Breast (tissue), 4 donors: ENCODE measurements around a stretch of chr3.

DNA sequence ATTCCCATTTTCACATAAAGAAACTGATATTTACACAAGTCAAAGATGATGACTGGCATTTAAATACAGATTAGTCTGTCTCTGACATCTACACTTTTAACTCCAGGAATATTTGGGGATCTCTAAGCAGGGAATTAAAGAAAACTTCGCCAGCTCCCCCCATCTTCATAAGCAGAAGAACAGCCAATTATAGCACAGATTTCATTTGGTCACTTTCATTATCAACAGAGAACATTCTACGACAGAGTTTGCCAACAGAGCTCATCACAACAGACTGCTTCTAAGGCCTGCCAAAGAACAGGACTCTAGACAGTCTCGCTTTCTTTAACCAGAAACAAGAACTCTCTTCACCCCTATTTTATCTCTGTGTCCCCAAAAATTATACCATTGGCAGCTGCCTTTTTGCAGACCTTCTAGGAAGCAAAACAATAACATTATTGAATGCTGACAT is 552.9 kb downstream of the MAGI1 start:
- PRO-cap, 3 experiments = no peak in any of the 3 experiments
- RRBS = no CpG with 5 or more reads among the region's 3 CpGs

DNA sequence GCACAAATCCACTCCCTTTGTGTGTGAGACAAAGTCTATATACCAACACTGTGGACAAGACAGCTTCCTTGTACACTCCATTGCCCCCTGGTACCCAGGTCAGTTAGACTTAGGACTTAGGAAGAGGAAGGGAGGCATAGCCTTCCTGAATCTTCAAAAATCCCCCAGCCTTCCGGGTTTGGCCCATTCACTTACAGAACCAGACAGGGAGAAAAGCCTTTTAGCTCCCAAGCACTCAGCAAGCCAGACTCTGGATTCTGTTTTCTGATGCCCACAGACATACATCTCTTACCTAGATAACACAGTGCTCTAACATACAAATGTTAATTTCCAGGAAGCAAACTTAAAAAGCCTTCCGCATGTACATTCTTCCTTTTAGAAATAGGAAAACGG is 442.2 kb downstream of the MAGI1 start:
- PRO-cap, 3 experiments = no peak in any of the 3 experiments
- RRBS = no CpG with 5 or more reads among the region's 3 CpGs

DNA sequence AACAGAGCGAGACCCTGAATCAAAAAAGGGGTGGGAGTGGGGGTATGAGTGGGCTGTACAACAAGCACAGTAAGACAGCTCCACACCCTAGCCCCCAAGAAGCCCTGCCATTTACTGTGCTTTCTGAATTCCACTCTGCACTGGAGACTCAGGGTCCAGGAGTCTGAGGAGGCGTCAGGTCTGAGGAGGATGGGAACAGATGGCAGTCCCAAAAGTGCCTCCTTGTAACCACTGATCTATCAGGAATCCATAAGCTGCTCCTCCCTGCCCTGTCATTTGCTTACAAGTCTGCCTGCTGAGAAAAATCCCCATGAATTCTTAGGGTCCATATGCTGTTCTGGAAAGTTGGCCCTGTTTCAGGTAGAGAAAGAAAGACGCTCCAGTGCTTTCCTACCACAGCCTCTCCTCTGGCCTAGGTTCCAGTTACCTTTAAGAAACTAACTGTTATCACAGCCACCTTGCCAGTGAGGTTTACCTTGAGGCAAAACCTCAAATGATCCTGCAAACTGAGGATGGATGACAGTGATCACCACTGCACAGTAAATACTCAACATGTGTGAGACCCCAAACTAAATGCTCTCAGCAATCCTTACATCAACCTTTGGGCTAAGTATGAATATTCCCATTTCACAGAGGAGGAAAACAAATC is 170.9 kb downstream of the MAGI1 start:
- PRO-cap, 3 experiments = no peak in any of the 3 experiments
- RRBS = no CpG with 5 or more reads among the region's 3 CpGs

DNA sequence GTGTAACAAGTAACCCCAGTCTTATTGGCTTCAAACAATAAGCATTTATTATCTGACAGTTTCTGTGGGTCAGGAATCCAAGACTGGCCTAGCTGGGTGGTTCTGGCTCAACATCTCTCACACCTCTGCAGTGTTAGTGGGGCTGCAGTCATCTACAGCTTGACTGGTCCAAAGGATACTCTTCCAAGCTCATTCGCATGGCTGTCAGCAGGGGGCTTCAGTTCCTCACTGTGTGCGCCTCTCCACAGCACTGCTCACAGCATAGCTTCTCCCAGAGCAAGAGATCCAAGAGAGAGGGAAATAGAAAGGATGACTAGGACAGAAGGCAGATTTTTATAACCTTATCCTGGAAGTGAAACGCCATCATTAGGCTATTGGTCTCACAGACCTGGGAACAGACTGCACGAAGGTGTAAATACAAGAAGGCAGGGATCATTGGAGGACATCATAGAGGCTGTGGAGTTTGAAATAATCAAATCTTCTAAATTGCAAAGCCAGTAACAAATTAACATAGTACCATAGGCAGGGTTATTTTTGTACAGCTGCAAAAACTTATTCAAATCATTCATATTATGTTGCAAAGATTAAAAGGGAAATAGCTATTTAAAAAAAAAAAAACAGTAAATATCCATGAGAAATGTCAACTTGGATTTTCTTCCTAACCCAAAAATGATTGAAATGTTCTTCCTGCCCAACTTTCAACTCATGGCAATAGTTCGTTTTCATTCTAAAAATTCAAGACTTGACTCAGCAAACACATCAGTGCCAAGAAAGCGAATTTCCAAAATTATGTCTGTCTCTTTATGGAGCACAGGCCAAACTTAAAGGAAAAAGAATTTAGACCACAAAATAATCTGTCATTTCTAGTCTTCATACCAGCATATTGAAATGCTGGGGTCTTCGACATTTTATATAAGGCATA is 64.0 kb downstream of the MAGI1 start:
- PRO-cap, 3 experiments = no peak in any of the 3 experiments
- RRBS = no CpG with 5 or more reads among the region's 7 CpGs

GRCh38 chr3:65987418-65988136 is 51.1 kb downstream of the MAGI1 start:
- PRO-cap, 3 experiments = no peak in any of the 3 experiments
- RRBS = no CpG with 5 or more reads among the region's 5 CpGs

- PRO-cap, 3 experiments = no peak in any of the 3 experiments
- RRBS = no CpG with 5 or more reads among the region's 9 CpGs
Measured at GRCh38 chr3:66181742-66182324, 39.0 kb upstream of the SLC25A26 start.

DNA sequence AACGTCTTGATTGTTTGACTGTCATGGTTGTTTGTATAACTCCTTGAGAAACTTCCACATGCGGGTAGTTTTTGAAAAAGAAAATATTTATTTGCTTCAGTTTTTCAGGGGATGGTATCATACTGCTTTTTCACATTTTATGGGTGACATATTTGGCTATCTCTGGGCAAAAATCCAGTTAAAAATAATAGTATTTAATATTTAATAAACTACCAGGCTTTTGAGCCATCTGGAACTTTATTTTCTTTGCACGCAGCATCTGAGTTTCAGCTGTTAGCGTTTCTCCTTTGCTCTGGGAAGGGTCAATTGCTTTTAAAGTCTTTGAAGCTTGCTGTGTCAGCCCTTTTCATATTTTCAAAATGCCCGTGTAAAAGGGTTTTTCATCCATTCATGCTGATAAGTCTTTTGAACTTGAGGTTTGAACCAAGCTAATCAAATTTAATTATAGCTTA is 79.0 kb downstream of the SLC25A26 start:
- PRO-cap, 3 experiments = no peak in any of the 3 experiments
- RRBS = no CpG with 5 or more reads among the region's 5 CpGs

GRCh38 chr3:66822247-66822705 is 175.8 kb upstream of the KBTBD8 start:
- PRO-cap, 3 experiments = no peak in any of the 3 experiments
- RRBS = no CpG with 5 or more reads among the region's 4 CpGs

GRCh38 chr3:66999948-67000590 is 2.0 kb downstream of the KBTBD8 start:
- PRO-cap, 3 experiments = no peak in any of the 3 experiments
- RRBS = no CpG with 5 or more reads among the region's 2 CpGs

- PRO-cap, 3 experiments = no peak in any of the 3 experiments
- RRBS = no CpG with 5 or more reads among the region's 3 CpGs
Measured at GRCh38 chr3:67536324-67536897, 118.0 kb downstream of the SUCLG2 start.

DNA sequence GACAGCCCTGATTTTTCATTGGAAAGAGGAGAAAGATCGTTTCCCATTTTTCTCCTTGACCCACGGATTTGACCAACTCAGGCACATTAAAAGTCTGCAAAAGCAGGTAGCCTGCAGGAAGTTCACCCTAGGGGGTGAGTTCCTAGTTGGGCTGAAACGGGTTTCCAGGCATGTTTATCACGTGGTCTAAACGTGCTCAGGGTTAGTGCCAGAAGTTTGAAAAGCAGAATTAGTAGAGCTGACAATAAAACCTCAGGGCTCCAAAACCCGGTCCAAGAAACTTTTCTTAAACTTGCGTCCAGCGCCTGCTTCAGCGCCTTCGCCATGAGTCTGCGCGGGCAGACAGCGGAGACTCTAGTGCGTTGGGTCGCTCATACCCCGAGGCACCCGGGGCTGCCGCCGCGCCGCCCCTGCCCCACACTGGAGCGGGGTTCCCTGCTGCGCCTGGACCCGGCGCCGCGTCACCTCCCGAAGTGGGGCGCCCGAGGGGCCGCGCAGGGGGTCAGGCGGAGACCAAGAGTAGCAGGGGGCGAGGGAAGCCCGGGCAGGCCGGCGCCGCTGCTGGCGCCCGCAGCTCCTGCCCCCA is 409 bp downstream of the SUCLG2 start:
- PRO-cap, 3 experiments = peak in 1 of 3 experiments; most common plus-strand start position 420 of the sequence (in 1); most common minus-strand start position 356 of the sequence (in 1)
- RRBS = 1% methylated on average over 25 of the region's 40 CpGs

DNA sequence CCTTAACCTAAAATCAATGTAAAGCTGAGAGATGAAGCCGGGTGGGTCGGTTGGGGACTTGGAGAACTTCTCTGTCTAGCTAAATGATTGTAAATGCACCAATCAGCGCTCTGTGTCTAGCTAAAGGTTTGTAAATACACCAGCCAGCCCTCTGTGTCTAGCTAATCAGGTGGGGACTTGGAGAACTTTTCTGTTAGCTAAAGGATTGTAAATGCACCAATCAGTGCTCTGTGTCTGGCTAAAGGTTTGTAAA is 687 bp upstream of the SUCLG2 start:
- PRO-cap, 3 experiments = no peak in any of the 3 experiments
- RRBS = no CpG with 5 or more reads among the region's 3 CpGs

DNA sequence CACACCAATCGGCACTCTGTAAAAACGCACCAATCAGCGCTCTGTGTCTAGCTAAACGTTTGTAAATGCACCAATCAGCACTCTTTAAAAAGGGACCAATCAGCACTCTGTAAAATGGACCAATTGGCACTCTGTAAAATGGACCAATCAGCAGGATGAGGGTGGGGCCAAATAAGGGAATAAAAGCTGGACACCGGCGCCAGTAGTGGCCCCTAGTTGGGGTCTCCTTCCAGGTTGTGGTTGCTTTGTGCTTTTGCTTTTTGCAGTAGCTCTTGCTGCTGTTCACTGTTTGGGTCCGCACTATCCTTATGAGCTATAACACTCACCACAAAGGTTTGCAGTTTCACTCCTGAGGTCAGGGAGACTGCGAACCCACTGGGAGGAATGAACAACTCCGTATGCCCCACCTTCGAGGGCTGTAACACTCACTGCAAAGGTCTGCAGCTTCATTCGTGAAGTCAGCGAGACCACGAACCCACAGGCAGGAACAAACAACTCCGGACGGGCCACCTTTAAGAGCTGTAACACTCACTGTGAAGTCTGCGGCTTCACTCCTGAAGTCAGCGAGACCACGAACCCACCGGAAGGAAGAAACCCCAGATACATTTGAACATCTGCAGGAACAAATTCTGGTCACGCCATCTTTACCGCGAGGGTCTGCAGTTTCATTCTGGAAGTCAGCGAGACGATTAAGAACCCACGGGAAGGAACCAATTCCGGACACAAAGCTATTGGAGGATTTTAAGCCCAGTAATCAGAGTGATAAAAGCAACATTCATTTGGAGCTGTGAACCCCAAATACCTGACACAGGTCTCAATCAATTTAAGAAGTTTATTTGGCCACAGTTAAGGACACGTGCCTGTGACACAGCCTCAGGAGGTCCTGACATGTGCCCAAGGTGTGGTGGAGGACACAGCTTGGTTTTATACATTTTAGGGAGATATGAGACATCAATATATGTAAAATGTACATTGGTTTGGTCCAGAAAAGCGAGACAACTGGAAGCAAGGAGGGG is 1.3 kb upstream of the SUCLG2 start:
- PRO-cap, 3 experiments = no peak in any of the 3 experiments
- RRBS = no CpG with 5 or more reads among the region's 28 CpGs

DNA sequence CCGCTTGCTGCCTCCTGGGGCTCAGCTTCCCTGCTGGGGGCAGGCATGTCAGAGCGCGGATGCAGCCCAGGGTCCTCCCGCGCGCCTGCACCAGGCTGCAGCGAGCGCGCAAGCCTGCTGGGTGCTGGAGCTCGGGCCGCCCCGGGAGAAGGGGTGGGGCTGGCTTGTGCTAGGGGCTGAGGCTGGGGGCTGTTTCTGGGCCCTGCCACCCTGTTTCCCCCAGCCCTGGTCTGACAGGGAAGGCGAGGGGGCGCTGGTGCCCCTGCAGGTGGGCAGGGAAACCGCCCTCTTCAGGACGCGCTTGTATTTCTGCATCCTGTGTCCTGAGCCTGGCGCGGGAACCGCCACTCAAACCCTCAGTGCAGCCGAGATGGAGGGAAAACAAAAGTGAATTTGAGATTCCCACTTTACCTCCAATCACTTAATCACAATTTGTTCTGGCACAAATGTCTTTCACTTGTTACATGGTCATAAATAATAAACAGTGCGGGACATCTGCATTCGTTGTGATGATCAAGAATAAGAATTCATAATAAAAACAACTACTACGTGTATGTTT is 3.9 kb downstream of the TAFA1 start:
- PRO-cap, 3 experiments = no peak in any of the 3 experiments
- RRBS = no CpG with 5 or more reads among the region's 24 CpGs

- PRO-cap, 3 experiments = no peak in any of the 3 experiments
- RRBS = no CpG with 5 or more reads among the region's 3 CpGs
Measured at GRCh38 chr3:69009560-69010094, 3.9 kb downstream of the EOGT start.

- PRO-cap, 3 experiments = no peak in any of the 3 experiments
- RRBS = no CpG with 5 or more reads among the region's 8 CpGs
Measured at GRCh38 chr3:69104356-69104885, 18.0 kb downstream of the LMOD3 start.

DNA sequence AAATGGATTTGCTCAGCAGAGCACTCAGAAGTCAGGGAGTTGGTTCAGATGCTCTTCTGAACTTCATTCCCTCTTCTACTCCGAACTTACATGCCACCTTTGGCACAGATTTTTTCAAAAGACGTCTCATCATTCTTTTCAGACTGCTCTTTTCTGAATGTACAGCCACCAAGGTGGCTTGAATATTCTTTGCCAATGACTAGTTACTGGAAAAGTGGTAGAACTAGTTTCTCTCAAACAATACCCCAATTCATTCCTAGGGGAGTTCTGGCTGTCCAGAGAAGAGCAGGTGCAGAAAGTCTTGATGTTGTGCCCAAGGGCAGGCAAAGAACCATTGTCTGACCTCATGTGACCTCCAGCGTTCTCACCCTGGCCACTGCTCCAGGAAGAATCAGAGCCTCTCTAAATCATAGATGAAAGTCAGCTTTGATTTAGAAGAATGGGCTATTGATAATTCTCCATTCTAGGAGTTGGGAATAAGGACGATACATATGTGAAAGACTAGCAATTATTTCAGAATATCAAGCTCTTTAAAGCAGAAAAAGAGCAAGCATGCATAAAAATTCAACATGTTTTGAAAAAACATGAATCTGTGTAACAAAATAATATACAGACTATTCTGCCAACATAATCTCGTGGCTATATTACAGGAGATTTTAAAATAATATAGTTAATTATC is 5.4 kb downstream of the LMOD3 start:
- PRO-cap, 3 experiments = no peak in any of the 3 experiments
- RRBS = no CpG with 5 or more reads among the region's 5 CpGs

GRCh38 chr3:69237559-69237865 is 115.1 kb upstream of the LMOD3 start:
- PRO-cap, 3 experiments = no peak in any of the 3 experiments
- RRBS = no CpG with 5 or more reads among the region's 6 CpGs

DNA sequence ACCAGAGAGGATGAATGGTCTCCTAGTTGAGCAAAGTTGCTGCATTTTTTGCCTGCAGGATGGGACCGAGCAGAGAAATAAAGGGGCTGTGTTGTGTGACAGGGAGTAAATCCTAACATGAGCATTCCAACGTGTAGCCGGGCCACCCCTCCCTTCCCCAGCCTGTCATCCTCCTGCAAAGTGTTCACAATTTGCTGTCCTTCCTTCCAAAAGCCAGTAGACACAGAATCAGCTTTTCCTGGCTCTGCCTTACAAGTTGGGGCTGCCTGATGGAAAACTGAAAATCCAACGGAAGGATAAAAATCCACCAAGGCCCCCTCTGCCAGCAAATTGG is 819 bp downstream of the FRMD4B start:
- PRO-cap, 3 experiments = no peak in any of the 3 experiments
- RRBS = no CpG with 5 or more reads among the region's 4 CpGs

GRCh38 chr3:69542052-69543324 is 156.6 kb upstream of the FRMD4B start:
- PRO-cap, 3 experiments = peak in 3 of 3 experiments; most common plus-strand start chr3:69542799 (in 1); most common minus-strand start chr3:69542583 (in 3)
- RRBS = 2% methylated on average over 68 of the region's 96 CpGs